Hair follicular keratinocyte (primary cell): ENCODE results near the genes SMIM7 and DDA1.

DNA sequence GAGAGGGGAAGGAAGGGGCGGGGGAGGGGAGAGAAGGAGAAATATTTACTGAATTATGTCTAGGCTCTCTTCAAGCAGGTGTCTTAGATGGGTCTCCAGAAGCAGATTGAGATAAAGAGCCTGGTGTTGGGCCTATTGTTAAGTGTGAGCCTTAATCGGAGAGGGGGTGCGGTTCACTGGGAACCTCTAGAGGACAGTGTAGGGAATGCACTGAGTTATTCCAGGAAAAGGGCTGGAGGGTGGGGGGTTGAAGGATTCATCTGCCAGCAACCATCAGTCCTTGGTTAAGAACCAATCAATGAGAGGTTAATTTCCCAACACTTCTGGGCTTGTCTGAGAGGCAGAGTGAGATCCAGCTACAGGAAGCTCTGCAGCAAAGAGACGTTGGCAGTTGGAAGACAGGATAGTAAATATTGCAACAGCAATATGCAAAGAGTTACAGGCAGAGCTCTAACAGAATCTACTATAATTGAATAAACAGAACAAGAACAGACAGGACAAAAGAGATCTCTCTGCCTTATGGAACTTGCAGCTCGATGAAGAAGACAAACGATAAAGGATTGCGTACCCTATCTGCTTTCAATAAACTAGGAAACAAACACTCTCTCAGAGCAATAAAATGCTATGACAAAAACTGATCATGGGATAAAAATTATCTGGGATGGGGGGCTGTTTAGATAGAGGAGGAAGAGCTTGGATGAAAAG lies 28.7 kb downstream of the CYP4F2 start:
- RAMPAGE, long total RNA, result no peak

DNA sequence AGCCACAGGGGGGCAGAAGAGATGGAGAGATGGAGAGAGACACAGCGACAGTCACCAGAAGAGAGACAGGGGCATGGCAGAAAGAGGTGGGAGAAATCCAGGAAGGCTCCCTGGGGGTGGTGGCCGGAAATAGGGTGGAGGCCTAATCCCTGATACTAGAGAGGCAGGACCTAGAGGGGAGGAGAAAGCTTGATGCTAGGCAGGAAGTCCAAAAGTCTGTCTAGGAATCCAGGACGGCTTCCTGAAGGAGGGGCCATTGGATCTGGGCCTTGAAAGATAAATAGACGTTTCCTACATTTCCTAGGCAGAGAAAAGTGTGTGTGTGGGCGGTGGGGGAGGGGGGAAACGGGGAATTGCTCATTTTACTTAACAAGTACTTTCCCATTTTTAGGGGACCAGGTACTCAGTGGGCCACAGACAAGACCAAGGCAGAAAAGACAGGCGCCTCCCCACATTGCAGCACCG lies 9.5 kb upstream of the TPM4 start:
- RAMPAGE, long total RNA, result no peak

DNA sequence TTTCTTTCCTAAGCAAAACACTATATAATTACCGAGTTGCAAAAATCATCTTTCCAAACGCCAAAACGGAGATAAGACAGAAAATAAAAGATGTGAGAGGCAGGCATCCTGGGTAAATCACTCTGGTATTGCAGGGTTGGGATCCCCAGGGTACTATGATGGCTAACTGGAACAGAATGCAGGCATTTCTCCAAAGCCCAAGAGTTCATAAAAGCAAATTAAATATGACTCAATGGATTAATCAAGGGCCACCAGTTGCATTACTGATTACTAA lies 694 bp upstream of the AP1M1 start:
- RAMPAGE, long total RNA, result no peak

- RAMPAGE, long total RNA, result no peak
These were observed 17.6 kb downstream of the KLF2 start for GRCh38 chr19:16341870-16343061.

GRCh38 chr19:16367159-16367918 lies 42.7 kb downstream of the KLF2 start:
- RAMPAGE, long total RNA, result no peak

DNA sequence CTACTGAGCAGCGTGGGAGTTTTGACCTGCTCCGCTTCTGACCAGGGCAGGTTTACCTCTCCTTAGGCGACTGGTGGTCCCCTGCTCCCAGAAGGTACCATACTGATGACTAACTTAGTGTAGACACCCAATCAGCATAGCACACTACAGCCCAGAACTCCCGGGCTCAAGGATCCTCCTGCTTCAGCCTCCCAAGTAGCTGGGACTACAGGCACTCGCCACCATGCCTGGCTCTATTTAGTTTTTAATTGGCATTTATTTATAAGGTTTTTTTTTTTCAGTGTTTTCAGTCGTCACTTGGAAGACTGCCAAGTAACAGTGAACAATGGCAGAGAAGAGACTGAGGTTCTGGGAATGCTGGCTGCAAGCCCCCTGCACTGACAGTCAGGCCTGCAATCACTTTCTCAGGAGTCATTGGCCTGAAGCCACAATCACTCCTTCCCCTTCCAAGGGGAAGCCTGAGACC lies 73.0 kb downstream of the EPS15L1 start:
- RAMPAGE, long total RNA, result no peak

DNA sequence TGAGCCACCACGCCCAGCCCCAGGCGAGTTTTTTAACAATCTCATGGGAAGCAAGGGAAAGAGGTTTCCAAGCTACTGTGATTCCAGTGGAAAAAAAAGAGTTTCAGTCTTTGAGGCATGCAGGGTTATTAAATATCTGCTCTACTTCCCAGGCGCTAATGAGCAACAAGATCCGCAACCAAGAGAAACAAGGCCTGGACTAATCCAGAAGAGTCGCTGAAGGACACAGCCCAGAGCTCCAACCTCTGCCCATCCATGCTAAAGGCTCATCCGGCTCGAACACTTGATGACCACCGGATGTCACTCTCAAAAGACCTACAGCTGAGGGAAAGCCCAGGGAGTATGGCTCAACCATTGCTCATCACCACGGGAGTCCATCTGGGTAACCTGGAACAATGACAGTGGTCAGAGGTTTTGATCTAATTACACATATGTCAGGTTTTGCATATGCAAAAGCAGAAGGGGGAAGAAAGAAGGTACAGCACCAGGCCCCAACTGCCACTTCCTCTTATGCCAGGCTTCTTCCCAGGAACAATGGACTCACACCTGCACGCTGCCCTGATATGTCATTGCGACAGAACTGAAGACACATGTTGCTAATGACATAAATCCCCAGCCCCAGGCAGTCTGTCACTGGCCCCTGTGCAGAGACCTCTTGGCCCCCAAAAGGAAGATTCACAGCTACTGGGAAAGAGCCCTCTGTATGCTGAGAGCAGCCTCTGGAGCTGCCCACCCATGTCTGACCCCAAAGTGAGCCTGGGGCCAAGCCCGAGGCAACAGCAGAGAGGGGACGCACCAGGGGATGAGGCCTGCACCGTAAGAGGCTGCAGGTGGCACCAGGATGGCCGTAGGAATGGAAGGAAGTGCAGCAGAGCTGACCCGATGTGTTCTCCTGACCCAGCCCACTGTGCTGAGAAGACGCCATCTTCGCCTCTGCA lies 26.5 kb downstream of the EPS15L1 start:
- RAMPAGE, long total RNA, result no peak

GRCh38 chr19:16518194-16519001 lies 22.2 kb downstream of the C19orf44 start:
- RAMPAGE, long total RNA, result no peak

GRCh38 chr19:16586593-16586921 lies 14.3 kb upstream of the SLC35E1 start:
- RAMPAGE, long total RNA, result no peak

DNA sequence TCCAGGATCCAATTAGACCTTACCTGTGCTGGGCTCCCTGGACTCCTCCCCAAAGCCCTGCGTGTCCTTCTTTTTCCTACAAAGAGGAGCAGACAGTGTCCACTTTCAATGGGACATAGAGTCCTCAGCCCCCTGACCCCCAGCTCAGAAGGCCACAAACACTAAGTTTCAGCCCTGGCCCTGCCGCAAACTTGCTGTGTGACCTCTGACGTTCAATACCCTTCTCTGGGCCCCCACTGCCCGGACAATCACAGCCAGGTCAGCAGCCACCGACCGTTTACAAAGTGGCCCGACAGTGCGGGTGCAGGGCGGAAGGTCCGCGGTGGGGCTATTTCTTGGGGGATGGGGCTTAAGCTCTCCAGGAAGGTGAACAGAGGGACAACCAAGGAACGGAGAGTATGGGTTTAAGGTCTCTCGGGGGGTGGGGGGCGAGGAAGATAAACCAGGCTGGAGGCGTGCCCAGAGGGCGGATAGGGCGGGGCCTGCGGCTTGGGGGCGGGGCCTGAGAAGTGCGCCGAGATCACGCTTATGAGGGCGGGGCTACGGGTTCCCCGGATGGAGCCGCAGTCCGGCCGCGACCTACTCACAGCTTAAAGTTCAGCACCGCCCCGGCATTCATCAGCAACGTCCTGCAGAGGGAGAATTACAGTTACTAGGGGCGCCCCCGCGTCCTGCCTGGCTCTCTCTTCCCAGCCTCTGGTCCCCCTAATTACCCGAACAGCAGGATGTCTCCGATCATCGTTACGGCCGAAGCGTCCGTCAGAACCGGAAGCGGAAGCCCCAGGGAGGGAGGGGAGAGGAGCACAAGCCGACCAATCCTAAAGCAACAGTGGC lies at the start of gene SMIM7:
Gene SMIM7, minus strand, starts transcription at position 773 of the 834 bp plus-strand sequence.
- RAMPAGE, long total RNA, result no peak

GRCh38 chr19:16824494-16825902 lies 4.2 kb upstream of the SIN3B start:
- RAMPAGE, long total RNA, result no peak

DNA sequence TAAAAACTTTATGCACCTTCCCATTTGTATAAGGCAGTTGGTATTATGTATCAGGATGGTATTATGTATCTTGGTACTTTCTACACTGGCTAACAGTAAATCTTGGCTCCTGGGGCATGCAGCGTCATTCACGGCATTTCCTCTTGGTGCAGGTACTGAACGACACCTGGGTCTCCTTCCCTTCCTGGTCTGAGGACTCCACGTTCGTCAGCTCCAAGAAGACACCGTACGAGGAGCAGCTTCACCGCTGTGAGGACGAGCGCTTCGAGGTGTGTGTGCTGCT lies 25.3 kb upstream of the F2RL3 start:
- RAMPAGE, long total RNA, result no peak

- RAMPAGE, long total RNA, result no peak
These were observed 23.5 kb upstream of the F2RL3 start for GRCh38 chr19:16865205-16865715.

DNA sequence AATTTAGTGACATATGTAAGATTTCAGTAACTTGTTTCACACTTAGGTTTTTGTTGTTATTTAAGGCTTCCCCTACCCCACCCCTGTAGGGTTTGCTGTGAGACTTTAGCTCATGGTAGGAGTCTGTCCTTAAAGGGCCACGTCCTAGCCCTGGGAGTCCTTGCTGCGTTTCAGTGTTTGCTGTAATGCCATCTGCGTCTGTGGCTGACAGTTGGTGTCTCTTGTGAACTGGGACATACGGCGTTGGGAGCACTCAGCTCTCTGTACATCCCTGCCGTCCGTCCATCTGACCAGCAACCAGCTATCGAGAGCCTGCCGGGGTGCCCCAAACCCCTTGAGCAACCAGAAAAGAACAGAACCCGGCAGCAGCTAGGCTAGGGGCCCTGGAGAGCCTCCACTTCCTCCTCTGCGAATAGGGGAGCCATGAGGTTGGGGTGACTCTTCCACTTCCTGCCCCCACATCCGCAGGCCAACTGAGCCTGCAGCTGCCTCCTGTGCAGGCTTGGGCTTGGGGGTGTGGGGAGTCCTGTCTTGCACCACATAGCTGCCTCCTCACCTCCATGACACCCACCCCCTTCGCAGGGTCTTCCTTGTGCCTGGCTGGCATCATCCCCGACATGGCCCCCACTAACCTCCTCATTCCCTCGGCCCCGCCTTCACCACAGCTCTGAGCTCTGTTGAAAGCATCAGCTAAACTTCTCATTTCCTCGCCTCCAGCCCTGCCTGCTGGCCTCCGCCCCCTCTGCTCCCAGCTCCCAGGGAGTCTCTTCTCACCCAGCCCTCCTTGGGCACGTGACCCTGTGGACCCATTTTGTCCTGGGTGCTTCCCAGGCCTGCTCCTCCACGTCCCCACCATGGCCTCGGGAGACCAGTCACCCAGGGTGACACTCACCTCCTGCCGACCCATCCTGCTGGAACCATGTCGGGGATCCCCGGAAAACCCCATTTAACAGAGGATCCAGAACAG lies 50.2 kb downstream of the MYO9B start:
- RAMPAGE, long total RNA, result no peak

DNA sequence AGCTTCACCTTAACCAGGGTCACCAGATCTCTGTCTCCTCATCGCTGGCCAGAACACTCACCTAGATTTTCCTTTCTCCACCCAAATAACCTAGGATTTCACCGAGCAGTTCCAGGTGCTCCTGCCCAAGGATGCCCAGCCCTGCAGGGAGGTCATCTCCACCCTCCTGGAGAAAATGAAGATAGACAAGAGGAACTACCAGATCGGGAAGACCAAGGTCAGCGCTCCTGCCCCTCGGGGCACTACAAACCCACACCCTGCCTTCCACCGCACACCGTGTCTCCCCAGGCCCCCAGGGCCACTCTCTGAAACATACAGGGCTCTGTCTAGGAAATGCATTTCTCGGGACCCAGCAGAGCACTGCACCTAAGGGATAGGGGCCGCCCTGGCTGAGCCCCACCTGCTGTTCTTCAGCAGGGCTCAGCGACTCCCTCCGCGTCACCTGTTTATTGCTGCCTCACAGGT lies 24.1 kb upstream of the USE1 start:
- RAMPAGE, long total RNA, result no peak

DNA sequence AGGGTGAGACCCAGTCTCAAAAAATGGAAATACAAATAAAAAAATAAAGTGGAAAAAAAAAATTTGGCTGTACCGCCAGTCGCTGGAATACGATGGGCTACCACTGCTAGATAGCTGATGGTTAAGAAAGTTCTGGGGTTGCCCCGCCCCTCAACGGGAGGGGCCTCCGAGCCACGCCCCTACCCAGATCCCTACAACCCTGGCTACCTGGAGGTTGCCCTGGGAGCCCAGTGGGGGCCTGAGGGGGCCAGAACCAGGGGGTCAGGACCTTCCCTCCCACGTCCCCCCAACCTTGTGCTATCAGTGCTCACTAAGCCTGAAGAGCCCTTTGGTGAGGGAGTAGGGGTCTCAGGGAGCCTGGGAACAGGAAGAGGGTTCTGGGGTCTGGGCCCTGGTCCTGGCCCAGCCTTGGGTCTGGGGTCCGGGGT lies 8.8 kb downstream of the OCEL1 start:
- RAMPAGE, long total RNA, result no peak

GRCh38 chr19:17242253-17242908 lies 3.3 kb downstream of the NR2F6 start:
- RAMPAGE, long total RNA, result no peak

DNA sequence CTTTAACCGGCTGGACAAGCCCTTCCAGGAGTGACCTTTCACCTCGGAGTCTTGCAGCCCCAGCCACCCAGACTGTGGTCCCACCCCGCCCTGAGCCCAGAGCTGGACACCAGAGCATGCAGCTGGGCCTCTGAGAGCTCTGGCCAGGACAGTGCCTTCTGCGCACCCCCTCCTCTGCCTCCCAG lies 1.1 kb upstream of the NR2F6 start:
- RAMPAGE, long total RNA, result no peak

DNA sequence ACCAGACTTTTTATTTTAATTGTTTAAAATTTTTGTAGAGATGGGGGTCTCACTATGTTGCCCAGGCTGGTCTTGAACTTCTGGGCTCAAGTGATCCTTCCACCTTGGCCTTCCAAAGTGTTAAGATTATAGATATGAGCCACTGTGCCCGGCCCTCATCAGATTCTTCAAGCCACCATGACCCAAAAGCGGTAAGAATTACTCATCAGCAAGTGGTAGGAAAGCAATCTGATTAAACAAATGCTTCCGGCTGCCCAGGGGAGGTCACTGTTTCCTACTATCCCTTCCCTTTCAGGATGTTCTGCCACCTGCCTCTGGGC lies 7.1 kb downstream of the ABHD8 start:
- RAMPAGE, long total RNA, result no peak

DNA sequence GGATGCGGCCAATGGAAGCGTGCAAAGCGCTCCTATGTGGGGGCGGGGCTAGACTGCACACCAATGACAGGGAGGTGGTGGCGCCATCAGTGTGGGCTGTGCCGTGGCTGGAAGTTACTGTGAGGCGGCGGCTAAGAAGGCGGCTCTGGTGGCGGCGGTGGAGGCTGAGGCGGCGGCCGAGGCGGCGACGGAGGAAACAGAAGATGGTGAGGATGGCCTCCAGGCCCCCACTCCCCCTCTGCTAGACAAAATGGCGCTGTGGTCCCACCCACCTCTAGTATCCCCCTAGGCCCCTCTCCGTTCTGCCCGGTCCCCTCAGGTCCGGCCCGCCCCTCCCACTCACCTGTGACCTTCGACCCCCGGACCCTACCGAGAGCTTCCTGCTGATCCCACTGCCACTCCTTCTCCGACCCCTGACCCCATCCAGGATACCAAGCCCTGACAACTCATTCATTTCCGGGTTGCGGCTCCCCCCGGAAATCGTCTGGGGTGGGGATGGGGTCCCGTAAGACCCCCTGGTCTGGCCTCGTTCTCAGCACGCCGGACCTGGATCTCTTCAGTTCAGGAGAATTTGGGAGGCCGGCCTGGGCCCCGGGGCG lies at the start of gene DDA1:
Gene DDA1, plus strand, starts transcription at position 112 of the 599 bp plus-strand sequence.
- RAMPAGE, long total RNA, result start-site peak on the plus strand centred at position 107 of the sequence, 36 bp wide, 212 and 126 reads in 2 replicates